AG08470 (cell line): ENCODE data around the genes HTR6 and VWA5B1.

DNA sequence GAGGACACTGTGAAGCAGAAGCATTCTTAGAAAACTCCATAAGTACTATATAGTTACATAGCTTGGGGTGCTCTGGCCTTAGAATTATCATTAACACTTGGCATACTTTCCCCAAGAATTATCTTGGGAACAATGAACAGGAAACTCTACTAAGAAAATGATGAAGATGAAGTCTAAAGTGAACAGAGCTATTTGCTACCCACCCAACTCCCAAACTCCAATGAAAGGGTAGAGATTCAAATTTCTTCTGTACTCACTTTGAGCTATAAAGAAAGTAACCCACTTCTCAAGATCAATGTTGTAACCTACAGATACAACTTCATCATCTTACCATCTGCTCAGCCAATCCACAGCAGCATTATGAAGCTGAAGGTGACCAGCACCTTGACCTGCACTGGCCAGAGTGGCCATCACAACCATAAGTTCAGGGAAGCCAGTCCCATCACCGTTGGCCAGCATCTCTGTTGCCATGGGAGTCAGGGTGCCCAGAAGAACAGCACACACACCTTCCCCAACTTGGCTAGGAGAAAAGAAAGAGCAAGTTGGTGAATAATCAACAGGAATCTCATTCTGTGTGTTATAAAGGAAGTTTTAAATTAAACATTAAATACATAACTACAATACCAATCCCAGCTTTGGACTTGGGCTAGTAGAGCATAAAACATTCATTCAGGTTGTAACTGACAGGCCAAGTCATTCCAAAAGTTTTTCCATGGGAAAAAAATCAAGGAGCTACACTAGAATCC lies 46.0 kb downstream of the UBR4 start:
- RRBS: no CpG with 5 or more reads among the region's 1 CpG

DNA sequence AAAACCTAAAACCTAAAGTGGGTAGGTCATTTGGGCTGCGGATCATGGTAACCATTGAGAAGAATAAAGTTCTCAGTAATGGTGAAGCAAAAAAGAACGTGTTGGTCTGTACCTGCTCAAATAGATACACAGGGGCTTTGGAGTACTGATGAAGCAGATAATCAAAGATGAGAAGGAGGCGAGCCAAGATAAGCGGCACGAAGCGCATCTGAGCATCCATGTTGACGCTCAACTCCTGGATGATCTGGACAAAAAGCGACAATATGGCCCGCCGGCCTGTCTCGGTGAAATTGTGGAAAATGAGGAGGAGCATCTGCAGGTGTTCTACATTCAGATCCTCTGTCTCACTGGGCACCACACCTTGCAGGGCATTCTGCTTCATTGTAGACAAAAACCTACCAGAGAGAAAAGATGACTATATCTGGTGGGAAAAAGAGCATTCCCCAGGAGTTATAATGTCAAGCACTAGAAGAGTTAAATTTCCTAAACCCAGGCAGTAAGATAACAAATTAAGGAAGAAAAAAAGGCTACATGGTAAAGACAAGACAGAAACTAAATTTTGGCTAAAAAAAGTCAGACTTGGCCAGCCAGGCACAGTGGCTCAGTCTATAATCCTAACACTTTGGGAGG lies 32.6 kb downstream of the UBR4 start:
- RRBS: no CpG with 5 or more reads among the region's 11 CpGs

DNA sequence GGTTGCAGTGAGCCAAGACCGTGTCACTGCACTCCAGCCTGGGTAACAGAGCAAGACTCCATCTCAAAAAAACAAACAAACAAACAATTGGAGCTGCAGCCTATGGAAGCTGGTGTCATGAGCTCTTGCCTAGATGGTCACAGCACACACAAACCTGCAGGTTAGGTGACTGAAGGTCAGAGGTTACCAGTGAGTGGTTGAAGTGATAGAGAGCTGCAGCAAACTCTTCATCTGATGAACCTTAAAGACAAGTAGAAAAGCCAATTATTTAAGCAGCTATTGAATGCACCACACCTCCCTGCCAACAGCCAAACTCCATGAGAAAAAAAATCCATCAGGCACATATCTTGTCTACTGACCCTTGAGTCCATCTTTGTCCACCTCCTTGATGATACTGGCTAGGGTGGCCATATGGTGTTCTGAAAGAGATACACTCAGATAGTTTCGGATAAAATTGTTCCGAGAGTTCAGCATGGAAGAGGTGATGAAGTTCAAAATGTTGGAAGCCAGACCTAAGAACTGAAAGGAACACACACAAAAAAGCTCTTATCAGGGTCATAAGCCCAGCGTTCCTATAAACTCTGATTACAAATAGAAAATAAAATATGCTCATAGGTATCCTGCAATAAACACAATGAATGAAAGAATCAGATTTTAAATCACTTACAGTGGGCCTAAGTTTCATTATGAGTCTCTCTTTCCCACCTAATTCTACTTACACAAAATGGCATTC lies 26.2 kb downstream of the UBR4 start:
- RRBS: no CpG with 5 or more reads among the region's 4 CpGs

DNA sequence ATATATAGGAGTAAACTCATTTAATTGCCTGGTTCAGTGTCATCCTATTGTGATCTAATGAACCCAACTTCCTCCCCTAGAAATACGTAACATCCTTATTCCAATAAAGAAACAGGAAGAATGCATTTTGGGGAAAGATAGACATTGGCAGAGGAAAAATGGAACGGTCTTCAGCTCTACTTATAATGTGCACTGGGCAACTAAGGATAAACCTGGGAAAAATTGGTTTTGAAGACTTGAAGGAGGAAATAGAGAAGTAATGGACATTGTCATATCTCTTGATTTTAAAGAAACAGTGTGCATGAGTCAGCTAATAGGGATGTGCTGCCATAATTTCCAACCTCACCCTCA lies 5.5 kb downstream of the UBR4 start:
- RRBS: no CpG with 5 or more reads among the region's 2 CpGs

DNA sequence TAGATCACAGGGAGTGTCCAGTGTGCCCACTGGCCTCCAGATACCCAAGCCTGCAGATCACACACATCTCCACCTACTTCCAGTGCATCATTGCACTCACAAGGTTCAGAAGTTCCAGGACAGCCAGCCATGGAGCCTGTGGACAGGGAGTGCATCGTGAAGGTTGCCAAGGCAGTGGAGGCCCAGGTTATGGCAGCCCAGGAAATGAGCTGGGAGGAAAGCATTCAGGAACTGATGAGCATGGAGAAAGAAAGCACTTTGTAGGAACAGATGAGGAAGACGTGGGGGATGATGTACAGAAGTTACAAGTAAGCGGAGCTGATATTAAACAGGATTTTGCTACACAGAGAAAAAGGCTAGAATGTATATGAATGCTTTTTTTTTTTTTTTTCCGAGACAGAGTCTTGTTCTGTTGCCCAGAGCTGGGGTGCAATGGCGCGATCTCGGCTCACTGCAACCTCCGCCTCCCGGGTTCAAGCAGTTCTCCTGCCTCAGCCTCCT lies 8.3 kb upstream of the AKR7A3 start:
- RRBS: no CpG with 5 or more reads among the region's 9 CpGs

GRCh38 chr1:19310934-19311543 lies 905 bp downstream of the AKR7A2 start:
- RRBS: no CpG with 5 or more reads among the region's 10 CpGs

DNA sequence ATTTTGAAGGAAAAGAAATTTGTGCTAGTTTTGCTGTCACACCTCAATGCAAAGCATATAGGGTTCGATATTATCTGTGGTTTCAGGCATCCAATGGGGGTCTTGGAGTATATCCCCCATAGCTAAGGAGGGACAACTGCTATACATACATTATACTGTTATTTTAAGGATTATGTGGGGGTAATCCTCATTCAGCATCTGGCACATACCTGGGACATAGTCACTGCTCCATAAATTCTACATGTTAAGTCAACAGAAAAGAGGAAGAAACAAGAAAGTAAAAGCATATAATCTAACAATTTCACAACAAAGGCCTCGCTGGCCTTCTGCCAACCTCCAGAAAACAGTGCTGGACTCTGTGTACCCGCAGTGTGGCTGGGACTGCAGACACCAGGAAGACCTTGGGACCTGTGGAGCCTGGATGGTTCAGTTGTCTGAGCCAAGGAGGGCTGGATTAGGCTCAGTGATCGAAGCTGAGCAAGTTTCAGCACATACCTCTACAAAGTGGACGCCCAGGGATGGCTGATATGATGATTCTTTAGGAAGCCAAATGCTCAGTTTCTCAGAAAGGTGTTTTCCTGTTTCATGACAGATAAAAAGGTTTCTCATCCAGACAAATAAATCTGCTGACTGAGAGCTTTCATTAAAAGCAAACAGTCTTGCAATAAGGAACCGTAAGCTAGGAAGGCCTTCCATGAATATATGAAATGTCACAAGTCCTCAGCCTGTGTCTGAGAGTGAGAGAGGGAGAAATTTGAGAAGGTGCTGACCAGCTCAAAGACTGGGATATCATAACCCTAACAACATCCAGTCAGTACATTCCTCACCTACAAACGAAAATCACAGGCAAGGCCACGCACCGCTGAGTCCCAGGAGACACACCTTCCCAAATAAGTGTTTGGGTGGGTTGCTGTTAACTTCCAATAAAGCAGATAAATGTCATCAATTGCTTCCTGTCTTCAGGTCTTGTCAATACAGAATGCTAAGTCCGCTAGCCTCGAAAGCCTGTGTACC lies 48.5 kb downstream of the CAPZB start:
- RRBS: no CpG with 5 or more reads among the region's 11 CpGs

GRCh38 chr1:19439384-19440073 lies 45.8 kb downstream of the CAPZB start:
- RRBS: no CpG with 5 or more reads among the region's 15 CpGs

DNA sequence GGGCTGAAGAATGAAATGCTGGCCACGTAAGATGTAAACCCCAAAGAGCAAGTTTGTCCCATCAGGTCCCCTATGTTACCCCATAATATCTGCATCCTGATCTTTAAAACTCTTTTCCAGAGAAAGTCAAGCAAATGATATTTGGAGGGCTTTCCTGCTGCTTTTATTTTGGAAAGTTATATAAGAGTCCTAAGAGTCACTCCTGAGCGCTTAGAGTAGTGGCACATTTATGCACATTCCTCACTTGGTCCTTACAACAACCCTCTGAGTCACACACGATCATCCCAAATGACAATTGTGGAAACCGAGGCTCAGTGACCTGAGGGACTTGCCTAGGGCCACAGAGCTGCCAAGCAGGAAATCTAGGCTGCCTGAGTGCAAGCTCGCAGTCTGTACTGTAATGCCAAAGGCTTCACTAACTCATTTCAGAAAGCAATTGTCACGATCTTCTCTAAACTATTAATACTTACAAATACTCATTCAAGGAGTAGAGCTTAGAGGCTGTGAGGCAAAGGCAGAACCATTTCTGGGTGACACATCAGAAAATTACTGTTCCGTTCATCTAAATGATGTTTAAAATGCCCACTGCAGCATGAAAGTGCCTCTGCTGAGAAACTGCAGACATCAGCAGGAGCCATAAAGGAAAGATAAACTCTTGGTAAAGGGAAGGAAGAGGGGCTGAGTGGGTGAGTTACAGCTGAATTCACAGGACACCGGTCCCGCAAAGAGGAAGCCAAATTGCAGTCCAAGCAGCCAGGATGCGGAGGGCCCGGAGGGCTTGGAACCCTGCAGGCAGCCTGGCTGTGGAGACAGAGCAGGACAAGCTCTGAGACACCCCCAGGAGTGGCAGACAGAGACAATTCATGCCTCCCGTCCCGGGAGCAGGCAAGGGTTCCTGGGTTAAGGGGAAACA lies 30.8 kb downstream of the CAPZB start:
- RRBS: 13% methylated on average over 6 of the region's 13 CpGs

- RRBS: 3% methylated on average over 42 of the region's 84 CpGs
These were observed at the start of gene HTR6 for GRCh38 chr1:19664634-19665274. Gene HTR6, plus strand, starts transcription at chr1:19664875.

GRCh38 chr1:19968107-19968474 lies 11.3 kb downstream of the PLA2G2A start:
- RRBS: no CpG with 5 or more reads among the region's 7 CpGs

DNA sequence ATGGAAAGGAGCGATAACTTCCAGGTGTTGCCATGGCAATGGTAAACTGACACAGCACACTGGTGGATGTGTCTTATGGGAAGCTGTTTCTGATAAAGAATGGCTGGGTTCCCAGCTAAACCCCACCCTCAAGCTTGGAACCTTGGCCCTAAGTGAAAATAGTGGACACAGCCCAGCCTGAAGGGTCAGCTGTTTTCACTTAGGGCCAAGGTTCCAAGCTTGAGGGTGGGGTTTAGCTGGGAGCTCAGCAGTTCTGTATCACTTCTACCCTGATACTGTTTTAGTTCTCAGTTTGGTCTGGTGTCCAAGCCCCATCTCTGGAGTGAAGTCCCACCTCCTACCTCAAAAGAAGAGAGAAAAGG lies 29.2 kb upstream of the PLA2G2A start:
- RRBS: no CpG with 5 or more reads among the region's 1 CpG

- RRBS: 46% methylated on average over 2 of the region's 23 CpGs
These were observed 40.5 kb upstream of the PLA2G5 start for GRCh38 chr1:20029142-20030165.

- RRBS: no CpG with 5 or more reads among the region's 7 CpGs
These were observed 23.9 kb downstream of the PLA2G5 start for GRCh38 chr1:20093714-20094420.

- RRBS: no CpG with 5 or more reads among the region's 29 CpGs
These were observed 15.1 kb downstream of the PLA2G2F start for GRCh38 chr1:20153977-20154939.

- RRBS: no CpG with 5 or more reads among the region's 7 CpGs
These were observed 1.4 kb upstream of the UBXN10 start for GRCh38 chr1:20184533-20184931.

DNA sequence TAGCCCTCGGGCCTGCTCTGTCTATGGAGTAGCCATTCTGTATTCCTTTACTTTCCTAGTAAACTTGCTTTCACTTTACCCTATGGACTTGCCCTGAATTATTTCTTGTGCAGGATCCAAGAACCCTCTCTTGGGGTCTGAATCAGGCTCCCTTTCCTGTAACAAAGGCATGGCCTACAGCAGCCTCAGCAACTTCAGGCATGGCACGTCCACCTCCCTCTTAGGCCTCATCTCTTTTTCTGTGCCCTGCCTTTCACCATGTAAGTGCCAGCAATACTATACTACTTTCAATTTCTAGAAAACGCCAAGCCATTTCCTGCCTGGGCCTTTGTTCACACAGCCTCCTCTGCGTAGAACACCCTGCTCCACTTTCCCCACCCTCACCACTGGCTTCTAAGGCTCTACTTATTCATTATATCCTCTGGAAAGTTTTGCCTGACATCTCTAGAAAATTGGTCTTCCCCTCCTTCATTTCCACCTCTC lies 41.8 kb upstream of the VWA5B1 start:
- RRBS: no CpG with 5 or more reads among the region's 4 CpGs

GRCh38 chr1:20250682-20251168 lies 40.0 kb upstream of the VWA5B1 start:
- RRBS: no CpG with 5 or more reads among the region's 8 CpGs

DNA sequence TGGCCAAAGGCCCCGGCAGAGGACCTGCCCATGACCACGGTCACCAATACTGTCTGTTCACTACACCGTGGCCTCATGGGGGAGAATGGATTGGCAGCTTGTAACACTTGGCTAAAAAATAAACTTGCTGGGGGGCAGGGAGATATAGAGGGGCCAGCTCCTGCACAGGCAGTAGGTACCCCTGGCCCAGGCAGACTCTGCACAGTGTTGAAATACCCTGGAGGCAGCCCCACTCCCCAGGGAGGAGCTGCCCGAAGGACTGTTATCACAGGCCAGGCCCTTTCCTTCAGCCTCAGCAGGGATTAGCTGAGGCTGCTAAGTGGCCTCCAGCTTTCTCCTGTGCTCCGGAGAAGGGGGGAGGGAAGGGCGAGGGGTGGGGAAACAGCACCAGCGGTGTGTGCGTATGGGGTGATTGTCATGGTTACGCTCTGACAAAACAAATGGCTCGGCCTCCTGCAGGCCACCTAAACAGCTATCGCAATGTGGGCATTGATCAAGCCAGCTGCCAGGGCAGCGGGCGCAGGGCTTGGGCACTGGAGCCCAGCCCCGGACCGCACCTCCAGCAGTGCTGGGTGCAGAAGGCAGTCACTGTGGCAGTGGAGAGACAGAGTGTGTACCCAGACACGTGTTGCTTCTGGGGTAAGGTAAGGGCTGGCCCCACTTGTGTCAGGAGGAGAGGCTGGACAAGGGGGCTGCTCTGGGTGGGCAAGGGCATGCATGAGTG lies at the start of gene VWA5B1:
Gene VWA5B1, plus strand, starts transcription at position 431 of the 724 bp plus-strand sequence.
- RRBS: no CpG with 5 or more reads among the region's 16 CpGs

- RRBS: no CpG with 5 or more reads among the region's 12 CpGs
These were observed 67.9 kb downstream of the VWA5B1 start for GRCh38 chr1:20358425-20359161.